Heart right ventricle (tissue), 2 donors: ENCODE measurements around a stretch of chr3.

- PRO-cap, 2 experiments: no peak in any of the 2 experiments
Measured at GRCh38 chr3:194300109-194300794, 50.9 kb downstream of the CPN2 start.

- PRO-cap, 2 experiments: no peak in any of the 2 experiments
Measured at GRCh38 chr3:194327949-194328609, 23.0 kb downstream of the CPN2 start.

- PRO-cap, 2 experiments: no peak in any of the 2 experiments
Measured at GRCh38 chr3:194424991-194425626, 26.0 kb upstream of the GP5 start.

DNA sequence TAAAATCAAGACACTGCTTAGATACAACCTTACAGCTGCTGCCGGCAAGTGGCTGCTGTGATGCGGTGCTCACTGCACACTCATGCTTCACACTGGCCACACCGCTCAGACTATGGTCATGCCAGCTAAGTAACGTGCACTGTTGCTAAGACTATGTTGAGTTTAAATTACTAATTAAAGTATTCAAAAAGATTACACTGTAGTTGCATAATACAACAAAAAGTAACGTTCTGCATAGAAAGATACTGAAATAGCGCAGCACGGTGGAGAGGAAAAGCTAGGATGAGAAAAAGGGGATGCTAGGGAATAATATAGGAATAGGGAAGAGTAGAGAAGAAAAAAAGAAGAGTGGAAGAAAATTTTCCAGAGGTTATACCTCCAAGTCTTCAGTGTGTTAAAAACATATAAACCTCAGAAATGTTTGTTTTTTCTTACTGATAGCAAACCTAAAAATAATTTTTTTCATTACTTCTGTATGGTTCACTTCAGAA is 12.0 kb downstream of the ATP13A3 start:
- PRO-cap, 2 experiments: no peak in any of the 2 experiments

DNA sequence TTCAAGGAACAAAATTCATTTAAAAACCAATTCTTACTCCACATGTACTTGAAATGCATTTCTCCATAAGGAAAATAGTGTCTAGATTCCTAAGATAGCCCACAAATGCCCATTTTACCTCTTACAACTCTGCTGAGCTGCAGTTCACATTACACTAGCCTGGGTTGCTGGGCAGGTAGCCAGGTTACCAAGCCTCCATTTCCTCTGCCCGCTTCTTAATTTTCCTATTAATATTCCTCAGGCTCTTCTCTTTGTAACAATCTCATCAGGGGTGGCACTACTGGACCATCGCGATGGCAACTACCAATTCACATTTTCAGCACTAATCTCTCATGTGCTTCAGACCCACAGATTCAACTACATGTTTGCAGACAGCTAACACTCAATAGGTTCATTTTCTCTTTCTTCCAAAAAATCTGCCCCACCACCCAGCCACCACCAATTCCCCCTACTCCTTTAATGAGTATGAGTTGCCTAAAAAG is 10.8 kb downstream of the ATP13A3 start:
- PRO-cap, 2 experiments: no peak in any of the 2 experiments

DNA sequence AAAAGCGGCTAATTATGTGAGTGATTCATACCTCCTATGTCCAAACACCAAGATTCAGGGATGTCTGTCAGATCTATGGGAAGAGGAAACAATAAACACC is 1.2 kb downstream of the ATP13A3 start:
- PRO-cap, 2 experiments: peak in 1 of 2 experiments; most common plus-strand start position 43 of the sequence (in 1)

- PRO-cap, 2 experiments: no peak in any of the 2 experiments
Measured at GRCh38 chr3:194487721-194488387, 1.1 kb upstream of the ATP13A3 start.

- PRO-cap, 2 experiments: no peak in any of the 2 experiments
Measured at GRCh38 chr3:194586784-194587045, 46.5 kb downstream of the TMEM44 start.

DNA sequence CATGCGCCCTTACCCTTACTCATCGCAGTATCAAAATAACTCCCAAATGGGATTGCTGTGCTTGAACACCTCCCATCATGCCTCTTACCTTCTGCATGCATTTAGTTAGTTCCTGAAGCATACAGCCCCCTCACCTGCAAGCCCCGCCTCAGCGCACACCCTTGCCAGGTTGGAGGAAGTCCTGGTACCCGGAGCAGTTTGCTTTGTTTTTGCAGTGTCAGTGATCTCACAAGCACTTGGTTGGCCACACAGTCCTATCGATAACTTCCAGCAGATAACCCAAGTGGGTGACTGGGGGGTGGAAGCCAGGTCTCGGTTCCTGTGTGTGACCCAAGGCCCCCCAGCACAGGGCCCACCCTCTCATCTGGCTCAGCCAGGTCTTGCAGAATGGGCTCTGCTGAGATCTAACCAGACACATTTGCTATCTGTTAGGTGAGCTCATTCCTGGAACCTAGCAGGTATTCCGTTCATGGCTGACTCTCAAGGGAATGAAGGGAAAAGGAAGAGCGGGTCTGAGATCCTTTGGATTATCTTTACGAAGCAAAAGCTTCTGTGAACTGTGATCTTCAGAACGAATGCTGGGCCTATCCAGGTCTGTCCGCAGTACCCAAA is 45.4 kb downstream of the TMEM44 start:
- PRO-cap, 2 experiments: no peak in any of the 2 experiments

DNA sequence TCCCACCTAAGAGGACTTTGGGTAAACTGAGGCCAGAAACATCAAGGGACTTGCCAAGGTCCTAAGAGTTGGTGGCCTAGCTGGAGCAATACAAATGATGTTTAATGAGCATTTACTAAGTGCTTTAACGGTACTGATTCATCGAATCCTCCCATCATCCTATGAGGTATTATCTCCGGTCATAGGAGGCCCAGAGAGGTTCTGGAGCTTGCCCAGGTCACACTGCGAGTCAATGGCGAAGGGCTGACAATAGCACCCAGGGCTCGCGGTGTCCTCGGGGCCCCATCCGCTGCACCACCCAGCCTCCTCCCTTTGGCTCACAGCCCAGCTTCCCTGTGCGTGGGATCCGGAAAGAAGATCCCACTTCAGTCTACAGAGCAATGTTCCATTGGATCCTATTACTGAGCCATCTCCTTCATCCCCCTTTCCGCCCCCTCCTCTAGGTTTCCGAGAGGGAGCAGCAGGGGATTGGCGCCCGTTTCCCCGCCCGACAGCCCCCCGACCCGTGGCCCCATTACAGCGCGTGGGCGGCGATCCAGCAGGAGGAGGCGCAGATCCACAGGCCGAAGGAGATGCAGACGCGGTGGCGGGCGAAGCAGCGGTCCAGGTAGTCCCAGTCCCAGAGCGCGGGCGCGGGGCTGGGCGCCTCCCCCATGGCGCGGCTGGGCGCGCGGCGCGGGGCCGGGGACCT is 513 bp downstream of the TMEM44 start:
- PRO-cap, 2 experiments: no peak in any of the 2 experiments

- PRO-cap, 2 experiments: peak in 1 of 2 experiments; most common plus-strand start chr3:194658740 (in 1); most common minus-strand start chr3:194658627 (in 1)
Measured at GRCh38 chr3:194658505-194659170, 13.4 kb downstream of the LSG1 start.

DNA sequence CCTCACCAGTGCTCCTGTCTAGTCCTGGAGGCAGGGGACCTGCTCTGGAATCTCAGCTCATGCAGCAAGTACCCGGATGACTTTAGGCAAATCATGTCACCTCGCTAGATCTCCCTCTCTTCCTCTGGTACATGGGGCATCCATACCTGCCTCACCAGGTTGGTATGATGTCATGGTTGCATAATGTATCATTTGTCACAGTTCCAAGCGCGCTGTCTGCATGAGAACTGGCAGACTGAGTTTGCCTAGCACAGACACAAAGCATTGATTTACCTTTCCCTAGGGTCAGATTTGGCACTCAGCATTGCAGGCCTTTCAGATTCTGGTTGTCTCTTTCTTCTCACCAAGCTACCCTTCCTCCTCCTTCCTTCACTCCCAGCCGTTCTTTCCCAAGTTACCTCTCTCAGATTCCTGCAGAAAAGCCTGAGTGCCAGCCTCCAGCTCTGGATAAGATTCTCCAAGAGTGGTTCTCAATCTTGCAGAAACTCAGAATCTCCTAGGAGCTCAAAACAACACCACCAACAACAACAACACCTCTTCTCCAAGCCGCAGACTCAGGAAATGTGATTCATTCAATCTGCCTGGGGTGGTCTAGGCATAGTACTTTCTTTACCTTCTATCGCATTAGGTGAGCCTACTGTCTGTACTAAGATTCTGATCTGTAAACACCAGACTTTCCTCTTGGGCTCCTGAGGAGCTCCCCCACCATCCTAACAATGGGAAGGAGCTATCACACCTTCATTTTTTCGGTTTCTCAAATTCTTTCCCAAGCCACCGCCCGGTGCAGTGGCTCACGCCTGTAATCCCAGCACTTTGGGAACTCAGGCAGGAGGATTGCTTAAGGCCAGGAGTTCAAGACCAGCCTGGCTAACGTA is 29.6 kb downstream of the FAM43A start:
- PRO-cap, 2 experiments: no peak in any of the 2 experiments

GRCh38 chr3:194852819-194853686 is 167.4 kb downstream of the FAM43A start:
- PRO-cap, 2 experiments: no peak in any of the 2 experiments

- PRO-cap, 2 experiments: no peak in any of the 2 experiments
Measured at GRCh38 chr3:194871152-194871516, 185.5 kb downstream of the FAM43A start.

DNA sequence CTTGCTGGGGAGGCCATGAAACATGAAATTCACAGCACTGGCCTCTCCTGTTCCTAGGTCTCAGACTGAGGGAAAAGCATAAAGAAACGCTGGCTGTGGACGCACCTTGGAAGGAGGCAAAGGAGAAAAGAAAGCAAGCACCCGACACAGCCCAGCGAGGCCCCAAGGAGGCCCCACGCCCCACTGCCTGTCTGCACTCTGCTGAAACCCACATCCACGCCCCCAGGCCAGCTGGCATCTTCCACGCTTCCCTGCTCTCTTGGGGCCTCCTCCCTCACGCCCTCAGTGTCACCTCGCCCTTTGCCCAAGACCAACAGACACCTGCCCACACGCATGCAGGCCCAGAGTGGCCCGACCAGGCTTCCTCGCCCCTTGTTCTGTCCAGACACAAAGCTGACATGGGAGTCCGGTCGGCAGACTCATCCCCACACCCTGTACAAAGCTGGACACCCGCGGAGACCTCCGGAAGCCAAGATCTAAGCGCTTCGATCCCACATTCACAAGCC is 176.8 kb downstream of the XXYLT1 start:
- PRO-cap, 2 experiments: no peak in any of the 2 experiments

DNA sequence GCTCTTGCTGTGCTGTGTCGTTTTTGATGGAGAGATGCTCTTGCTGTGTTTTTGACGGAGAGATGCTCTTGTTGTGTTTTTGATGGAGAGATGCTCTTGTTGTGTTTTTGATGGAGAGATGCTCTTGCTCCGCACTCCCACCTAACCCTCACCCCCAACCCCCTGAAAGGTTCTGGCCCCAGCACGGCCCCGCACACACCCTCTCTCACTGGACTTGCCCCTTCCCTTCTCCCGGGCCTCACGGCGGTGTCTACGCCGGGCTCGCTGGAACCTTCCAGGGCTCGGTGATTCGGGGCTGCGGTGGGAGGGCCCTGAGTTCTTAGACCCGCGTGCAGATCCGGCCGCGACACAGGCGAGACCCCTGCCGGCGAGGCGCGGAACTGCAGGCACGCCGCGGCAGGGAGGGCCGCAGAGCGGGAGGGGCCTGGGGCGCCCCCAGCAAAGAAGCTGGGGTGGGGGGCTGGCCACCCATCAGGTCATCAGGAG is 164.7 kb downstream of the XXYLT1 start:
- PRO-cap, 2 experiments: peak in 1 of 2 experiments; most common minus-strand start position 248 of the sequence (in 1)

GRCh38 chr3:195117887-195118578 is 152.9 kb downstream of the XXYLT1 start:
- PRO-cap, 2 experiments: no peak in any of the 2 experiments

GRCh38 chr3:195188085-195188606 is 82.8 kb downstream of the XXYLT1 start:
- PRO-cap, 2 experiments: no peak in any of the 2 experiments

GRCh38 chr3:195204368-195204732 is 66.6 kb downstream of the XXYLT1 start:
- PRO-cap, 2 experiments: no peak in any of the 2 experiments

DNA sequence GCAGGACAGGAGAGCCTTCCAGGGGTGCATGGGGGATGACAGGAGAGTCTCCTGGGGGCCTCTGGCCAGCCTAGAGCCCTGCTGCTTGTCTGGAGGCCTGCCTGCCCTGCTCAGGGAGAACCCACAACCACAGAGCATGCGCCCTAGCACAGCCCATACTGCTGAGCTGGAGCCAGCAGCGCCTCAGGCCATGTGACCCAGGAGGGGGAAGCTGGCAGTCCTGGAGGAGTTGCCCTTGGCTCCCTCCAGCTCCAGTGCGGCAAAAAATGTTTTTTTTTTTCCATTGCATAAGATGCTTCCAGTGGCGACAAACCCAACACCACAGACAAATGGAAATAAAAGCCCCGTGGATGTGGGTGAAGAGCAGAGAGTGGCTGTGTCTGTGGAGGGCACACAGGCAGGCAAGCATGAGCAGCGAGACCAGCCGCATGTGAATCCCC is 49.5 kb downstream of the XXYLT1 start:
- PRO-cap, 2 experiments: no peak in any of the 2 experiments